A673 (cell line): ENCODE data around the gene FAF1.

- PRO-cap = no peak
Measured at GRCh38 chr1:50892248-50893368, 67.5 kb downstream of the FAF1 start.

- PRO-cap = no peak
Measured at GRCh38 chr1:50908106-50908549, 51.9 kb downstream of the FAF1 start.

DNA sequence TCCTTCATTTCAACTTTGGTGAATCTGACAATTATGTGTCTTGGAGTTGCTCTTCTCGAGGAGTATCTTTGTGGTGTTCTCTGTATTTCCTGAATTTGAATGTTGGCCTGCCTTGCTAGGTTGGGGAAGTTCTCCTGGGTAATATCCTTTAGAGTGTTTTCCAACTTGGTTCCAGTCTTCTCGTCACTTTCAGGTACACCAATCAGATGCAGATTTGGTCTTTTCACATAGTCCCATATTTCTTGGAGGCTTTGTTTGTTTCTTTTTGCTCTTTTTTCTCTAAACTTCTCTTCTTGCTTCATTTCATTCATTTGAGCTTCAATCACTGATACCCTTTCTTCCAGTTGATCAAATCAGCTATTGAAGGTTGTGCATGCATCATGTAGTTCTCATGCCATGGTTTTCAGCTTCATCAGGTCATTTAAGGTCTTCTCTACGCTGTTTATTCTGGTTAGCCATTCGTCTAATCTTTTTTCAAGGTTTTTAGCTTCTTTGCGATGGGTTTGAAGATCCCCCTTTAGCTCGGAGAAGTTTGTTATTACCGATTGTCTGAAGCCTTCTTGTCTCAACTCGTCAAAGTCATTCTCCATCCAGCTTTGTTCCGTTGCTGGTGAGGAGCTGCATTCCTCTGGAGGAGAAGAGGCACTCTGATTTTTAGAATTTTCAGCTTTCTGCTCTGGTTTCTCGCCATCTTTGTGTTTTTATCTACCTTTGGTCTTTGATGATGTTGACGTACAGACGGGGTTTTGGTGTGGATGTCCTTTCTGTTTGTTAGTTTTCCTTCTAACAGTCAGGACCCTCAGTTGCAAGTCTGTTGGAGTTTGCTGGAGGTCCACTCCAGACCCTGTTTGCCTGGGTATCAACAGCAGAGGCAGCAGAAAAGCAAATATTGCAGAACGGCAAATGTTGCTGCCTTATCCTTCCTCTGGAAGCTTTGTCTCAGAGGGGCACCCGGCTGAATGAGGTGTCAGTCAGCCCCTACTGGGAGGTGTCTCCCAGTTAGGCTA, 50.5 kb downstream of the FAF1 start:
- PRO-cap = no peak

DNA sequence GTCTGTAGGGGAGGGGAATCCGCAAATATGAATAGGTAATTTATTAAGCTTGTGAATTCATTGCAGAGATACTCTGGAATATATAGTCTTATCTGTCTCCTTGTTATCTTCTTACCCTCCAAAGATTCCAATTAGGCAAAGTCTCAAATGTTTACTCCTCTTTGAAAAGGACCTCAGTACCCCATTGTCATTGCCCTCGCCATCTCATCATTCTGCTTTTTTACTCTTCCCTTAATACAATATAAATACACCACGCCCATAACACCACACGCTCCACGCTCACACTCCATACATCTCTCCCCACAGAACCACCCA, 1.0 kb downstream of the FAF1 start:
- PRO-cap = no peak

DNA sequence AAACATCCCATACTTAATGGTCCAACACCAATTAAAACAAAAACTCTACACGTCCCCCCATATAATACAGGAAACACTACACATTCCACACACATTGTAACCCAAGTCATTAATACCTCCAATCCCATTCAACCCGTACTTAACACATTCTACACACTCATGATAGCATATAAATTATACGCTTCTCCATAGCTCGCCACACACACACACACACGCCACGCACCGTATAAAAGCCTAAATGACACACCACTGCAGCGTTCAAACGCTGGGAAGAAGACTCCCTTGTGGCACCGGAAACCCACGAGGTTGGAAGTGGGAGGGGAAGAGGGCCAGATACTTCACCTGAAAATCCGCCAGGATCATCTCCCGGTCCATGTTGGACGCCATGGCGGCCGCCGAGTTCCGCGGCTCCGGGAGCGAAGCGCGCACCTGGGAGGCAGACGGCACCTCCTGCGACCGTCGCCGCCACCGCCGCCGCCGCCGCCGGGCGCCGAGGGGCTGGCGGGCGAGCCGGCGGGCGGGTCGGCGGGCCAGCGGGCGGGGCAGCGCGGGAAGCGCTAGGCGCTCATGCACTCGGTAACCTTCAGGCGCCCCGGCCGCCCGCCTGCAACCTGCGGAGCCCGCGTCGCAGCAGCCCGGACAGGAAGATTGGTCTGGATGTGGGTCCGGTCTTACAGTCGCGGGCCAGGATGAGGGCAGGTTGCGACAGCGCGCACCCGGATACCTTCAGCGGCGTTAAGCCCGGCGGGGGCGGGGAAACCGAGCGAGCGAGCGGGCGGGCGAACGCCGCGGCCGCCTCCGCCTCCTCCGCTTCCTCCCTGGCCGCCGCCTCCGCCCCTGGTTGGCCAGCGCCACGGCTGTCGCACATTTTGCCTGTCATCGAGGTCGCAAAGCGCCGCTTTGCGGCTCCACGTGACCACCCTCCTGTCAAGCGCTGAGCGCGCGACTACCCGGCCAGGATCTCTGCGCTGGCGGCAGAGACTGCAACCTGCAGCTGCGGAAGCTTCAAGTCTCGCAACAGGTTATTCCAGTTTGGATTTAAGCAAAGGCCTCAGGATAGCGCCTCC, at the start of gene FAF1:
Gene FAF1, minus strand, starts transcription at position 843 of the 1,067 bp plus-strand sequence.
- PRO-cap = bidirectional peak, plus-strand start at position 368 of the sequence, minus-strand start at position 239 of the sequence; bidirectional peak, plus-strand start at position 572 of the sequence, minus-strand start at position 556 of the sequence; bidirectional peak, plus-strand start at position 977 of the sequence, minus-strand start at position 820 of the sequence

- PRO-cap = no peak
Measured at GRCh38 chr1:50967308-50967649, 2.8 kb upstream of the CDKN2C start.

- PRO-cap = unidirectional peak, plus-strand start at chr1:50975661
Measured at GRCh38 chr1:50975275-50975766, 5.3 kb downstream of the CDKN2C start.

- PRO-cap = no peak
Measured at GRCh38 chr1:51237465-51237771, 1.3 kb downstream of the RNF11 start.

GRCh38 chr1:51394191-51394701, 63.9 kb upstream of the TTC39A start:
- PRO-cap = no peak

DNA sequence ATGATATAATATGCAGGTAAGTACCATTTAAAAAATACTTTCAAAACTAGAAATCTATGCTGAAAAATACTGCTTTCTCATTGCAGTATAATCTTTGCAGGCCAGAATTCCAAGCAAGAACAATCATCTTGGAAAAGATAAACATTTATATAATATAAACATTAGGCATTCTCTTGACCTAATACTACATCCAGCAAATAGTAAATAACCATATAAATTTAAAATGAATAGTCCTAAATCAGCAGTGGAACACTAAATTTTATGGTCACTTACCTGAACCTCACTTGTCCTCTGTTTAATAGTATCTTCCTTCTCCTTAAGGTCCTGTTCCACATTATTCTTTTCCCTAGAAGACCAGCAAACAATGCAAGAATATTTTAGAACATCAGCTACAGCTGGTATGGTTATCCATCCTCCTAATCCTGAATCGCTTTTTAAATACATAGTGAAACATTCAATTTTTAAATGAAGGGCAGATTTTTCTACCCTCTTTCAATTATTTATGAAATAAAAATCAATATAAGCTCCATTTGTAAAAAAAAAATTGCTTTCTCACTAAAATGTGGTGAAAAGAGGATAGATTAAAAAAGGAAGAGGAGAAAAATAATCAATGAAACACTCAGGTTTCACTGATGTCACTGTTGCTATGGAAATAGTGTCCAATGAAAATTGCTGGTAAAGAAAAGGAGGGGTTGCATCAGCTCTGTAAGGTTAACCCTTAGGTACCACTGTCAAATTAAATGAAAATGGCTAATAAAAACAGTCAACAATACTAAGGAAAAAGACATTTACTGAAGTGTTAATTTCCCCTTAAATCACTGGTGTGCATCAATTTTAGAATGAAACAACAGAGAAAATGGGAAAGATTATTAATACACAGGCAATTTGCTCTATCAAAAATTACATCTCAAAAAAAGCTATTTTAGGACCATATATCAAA, 91.4 kb upstream of the TTC39A start:
- PRO-cap = no peak

DNA sequence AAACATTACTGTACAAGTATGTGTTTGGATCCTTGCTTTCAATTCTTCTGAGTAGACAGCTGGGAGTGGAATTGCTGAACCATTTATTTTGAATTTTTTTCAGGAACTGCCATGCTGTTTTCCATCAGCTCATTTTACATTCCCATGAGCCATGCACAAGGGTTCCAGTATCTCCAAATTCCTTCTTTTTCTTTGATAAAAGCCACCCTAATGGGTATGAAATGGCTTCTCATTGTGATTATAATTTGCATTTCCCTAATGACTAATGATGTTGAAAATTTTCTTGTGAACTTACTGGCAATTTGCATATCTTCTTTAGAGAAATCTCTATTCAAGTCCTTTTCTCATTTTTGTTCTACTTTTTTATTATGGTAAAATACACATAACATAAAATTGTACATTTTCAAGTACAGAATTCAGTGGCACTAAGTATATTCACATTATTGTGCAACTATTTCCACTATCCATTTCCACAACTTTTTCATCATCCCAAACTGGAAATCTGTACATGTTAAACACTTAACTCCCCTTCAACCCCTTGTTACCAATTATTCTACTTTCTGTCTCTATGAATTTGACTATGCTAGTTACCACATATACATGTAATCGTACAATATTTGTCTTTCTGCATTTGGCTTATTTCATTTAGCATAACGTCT, 19.5 kb downstream of the EPS15 start:
- PRO-cap = unidirectional peak, minus-strand start at position 317 of the sequence

GRCh38 chr1:51622199-51623136, 5.6 kb downstream of the OSBPL9 start:
- PRO-cap = no peak

GRCh38 chr1:51634464-51634888, 17.6 kb downstream of the OSBPL9 start:
- PRO-cap = no peak

DNA sequence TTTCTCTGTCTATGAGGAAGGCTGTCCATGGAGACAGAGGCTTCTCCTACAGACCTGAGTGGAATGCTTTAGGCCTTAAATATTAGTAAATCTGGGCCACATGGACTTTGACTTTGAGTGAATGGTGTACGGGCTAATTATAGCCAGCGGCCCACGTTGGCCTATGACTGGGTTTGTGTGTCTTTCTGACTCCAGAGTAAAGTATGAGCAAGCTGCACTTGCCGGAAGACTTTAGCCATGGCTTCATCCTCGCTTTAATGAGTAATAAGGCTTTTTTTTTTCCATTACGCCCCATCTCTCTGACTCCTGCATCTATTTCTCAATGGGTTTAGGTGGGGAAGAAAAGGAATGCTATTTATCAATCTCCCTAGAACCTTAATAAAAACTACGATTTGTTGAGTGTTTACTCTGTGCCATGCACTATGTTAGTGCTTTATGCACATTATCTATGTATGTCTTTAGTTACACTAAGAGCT, 21.1 kb downstream of the RAB3B start:
- PRO-cap = no peak

- PRO-cap = no peak
Measured at GRCh38 chr1:52006179-52006917, 15.8 kb upstream of the RAB3B start.

- PRO-cap = no peak
Measured at GRCh38 chr1:52007061-52007714, 16.7 kb upstream of the RAB3B start.

DNA sequence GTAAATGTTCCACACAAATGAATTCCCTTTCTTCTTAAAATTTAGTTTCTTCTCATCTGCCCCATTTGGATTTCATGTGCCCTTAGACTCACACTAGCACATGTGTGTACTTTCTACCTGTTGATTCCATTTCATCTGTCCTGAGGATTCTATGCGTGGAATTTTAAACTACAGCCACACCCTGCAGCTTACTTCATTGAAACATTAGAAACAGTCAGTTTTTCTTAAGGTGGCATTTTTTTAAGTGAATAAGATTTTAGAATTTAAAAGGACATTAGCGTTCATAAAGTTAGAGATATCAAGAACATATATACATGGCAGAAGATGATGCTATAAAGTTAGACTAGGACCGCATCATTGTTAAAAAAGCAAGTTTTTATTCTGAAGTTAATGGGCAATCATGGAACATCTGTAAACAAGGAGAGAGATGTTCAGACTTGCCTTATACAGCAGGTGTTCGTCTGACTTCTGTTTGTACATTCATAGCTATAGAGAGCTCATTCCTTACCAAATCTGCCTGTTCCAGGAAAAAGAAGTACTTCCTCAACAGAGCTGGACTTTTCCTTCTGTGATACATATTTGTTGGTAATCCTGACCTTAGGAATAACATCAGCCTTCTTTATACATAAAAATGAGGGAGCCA, 3.9 kb upstream of the TUT4 start:
- PRO-cap = no peak

- PRO-cap = no peak
Measured at GRCh38 chr1:52601719-52602186, 418 bp upstream of the GPX7 start.

- PRO-cap = no peak
Measured at GRCh38 chr1:52633915-52634570, 1.1 kb downstream of the SHISAL2A start.

DNA sequence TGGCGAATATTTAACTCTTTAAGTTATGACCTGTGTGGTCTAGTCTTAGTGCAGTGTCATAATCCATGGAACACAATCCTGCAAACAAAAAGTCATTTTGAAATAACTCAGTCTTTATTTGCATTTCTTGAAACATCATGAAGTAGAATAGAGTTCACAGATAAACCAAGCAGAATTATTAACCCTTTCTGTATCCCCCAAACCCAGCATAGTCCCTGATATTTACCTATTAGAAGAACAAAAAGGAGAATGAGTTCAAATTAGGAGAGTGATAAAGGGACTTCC, 19.9 kb downstream of the ZYG11B start:
- PRO-cap = no peak